ENCODE measurements around a stretch of chr15.

GRCh38 chr15:21344963-21345412 lies 95.3 kb downstream of the POTEB3 start:
- PRO-cap: no peak

- PRO-cap: no peak
Observed at GRCh38 chr15:22573275-22573481, 114.5 kb downstream of the GOLGA6L22 start.

DNA sequence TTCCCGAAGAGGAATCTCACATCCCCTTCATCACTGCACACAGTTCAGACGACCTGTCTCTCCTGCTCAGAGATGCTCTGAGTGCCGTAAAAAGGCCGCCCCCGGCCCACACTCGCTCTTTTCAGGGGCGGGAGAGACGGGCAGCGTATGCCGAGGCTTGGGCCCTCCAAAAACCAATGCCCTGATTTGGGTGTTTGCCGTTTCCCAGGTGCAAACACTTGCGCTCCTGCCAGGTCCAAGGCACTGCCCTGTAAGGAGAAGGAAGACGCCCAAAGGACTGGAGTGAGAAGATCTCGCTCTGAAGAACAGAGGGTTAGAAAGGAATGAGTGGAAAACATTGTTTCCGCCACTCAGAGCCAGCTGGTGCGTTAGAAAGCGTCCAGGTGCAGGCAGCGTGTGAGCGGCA lies 53.0 kb downstream of the NIPA2 start:
- PRO-cap: no peak

DNA sequence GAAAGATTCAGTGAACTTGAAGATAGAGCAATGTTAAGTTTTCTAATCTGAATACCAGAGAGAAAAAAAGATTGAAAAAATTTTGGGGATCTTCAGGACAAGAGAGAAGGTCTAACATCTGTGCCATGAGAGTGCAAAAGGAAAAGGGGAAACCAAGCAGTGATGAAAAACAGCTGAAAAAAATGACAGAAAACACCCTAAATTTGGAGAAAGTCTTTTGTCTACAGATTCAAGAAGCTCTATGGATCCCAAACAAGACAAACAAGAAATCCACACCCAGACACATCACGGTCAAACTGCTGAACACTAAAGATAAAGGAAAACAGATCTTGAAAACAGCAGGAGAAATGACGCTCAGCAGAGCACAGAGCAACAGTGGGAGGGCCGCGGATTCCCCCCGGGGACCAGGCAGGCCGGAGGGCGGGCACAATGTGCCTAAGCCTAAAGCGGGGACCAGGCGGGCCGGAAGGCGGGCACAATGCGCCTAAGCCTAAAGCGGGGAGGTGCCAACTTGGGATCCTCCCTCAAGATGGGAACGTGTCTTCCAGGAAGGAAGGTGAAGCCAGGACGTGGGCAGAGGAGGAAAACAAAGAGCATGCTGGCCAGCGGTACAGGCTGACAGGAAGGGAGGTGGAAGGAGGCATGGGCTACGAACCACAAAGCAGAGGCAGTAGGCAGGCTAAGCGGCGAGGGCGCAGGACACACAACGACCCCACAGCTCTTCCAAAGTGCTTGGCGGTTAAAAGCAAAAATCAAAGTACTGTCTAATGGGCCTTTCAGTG lies 31.1 kb downstream of the CYFIP1 start:
- PRO-cap: no peak

- PRO-cap: no peak
Observed at GRCh38 chr15:23646632-23647027, 1.0 kb downstream of the MAGEL2 start.

GRCh38 chr15:23869317-23869872 lies 182.3 kb upstream of the NDN start:
- PRO-cap: no peak

DNA sequence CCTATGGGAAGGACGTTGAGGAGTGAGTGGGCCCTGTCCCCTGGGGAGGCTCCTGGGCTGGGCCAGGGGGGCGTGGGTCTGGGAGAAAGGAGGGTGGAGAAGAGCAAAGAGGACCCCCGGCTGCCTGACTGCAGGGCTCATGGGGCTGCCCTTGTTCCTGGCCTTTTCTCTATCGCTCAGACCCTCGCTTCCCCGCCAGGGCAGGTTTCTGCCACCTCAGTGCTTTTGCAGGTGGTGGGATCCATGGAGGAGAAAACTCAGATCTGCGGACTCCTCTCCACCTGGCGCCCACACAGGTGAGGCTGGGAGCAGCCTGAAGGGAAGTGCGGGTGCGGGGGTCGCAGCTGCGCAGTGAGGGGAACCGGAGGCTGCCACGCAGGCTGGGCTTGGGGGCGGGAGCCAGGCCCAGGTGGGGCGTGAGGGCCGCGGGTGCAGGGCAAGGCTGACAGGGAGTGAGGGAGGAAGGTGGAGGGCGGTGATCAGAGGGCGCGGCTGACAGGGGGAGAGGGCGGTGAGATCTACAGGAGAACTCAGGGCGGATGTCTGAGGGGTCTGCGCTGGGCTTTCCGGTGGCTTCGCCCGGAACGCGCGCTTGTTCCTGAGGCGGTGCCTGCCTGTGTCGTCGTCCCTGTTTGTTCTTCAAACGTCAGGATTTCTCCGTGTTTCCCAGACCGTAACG lies 248.7 kb upstream of the NPAP1 start:
- PRO-cap: no peak

DNA sequence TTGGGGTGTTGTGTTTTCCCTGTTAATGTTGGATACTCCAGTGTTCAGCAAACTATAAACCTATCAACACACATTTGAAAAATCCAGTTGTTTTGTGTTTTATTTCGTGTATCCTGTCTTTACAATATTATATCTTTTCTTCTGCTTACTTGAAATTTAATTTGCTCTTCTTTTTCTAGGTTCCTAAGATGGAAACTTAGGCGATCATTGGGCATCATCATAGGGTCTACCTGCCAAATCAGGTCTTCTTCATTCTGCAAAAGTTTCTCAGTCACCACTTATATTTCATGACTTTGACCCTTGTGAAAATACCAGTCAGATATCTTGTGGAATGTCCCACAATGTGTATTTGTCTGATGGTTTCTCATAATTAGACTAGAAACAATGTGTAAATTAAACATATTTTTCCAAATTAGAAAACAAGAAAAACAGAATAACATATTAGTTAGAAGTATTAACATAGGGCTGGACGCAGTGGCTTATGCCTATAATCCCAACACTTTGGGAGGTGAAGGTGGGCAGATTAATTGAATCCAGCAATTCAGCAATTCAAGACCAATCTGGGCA lies 102.5 kb upstream of the SNRPN start:
- PRO-cap: no peak

DNA sequence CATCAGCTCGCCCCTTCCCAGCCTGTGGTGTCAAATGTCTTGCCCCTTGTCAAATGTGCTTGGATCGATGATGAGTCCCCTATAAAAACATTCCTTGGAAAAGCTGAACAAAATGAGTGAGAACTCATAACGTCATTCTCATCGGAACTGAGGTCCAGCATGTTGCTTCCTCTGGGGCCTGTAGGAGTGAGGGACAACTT lies 96.5 kb downstream of the SNRPN start:
- PRO-cap: no peak

DNA sequence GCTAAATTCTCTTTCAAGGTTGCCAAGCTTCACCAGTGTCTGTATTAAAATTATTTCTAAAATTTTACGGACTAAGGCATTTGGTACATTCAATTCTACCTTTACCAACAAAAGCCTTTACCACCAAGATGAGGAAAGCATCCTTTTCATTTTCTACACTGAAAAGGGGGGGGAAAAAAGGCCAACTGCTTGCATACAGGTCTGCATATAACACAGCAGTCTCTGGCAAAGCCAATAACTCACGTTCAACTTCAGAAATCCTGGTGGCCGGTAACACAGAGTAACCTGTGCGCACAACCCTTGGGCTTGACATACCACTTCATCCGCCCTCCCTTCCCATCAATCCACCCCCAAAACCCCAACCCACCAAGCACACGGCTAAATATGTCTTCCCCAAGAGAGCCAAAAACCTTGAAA lies 1.1 kb downstream of the UBE3A start:
- PRO-cap: no peak

DNA sequence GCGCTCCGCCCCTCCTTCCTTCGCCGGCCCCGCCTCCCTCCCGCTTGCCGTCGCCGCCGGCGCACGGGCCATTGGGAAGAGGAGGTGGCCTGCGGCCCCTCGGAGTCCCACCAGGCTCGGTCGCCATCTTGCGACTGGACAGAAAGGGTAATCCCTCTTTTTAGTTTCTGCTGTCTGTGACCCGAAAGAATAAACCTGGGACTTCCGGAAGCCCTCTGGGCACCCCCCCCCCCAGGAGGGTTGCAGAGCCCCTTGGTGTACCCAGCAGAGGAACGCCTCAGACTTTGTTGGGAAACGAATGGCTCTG lies 265 bp upstream of the UBE3A start:
- PRO-cap: bidirectional peak, plus-strand start at position 71 of the sequence, minus-strand start outside the sequence

DNA sequence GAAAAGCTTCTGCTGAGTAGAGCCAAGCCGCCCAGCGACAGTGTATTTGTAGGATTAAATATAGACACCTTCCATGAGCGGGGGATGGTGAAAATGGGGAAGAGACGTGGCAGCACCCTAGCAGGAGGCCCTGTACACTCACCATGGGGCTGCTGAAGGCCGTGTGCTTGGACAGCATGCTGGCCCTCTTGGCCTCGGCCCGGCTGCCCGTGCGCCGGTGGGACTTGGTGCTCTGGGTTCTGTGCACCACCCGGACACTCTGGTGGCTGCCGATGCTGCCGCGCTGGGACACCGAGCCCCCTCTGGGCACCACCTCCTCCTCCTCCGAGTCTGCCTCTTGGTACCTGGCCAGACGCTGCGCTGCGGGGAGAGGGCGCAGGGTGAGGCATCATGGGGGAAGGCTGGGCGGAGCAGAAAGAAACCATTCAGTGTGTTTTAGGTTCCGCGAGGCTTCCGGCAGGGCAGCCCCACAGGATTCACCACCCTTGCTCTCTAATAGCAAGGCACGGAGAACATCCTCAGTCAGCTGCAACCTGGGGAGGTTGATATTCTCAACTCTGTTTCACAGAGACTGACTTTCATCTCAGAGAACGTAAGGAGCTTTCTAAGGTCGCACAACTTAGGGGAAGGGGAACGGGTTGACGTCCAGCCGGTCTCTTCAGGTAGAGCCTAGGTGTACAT lies 144.9 kb downstream of the ATP10A start:
- PRO-cap: no peak

DNA sequence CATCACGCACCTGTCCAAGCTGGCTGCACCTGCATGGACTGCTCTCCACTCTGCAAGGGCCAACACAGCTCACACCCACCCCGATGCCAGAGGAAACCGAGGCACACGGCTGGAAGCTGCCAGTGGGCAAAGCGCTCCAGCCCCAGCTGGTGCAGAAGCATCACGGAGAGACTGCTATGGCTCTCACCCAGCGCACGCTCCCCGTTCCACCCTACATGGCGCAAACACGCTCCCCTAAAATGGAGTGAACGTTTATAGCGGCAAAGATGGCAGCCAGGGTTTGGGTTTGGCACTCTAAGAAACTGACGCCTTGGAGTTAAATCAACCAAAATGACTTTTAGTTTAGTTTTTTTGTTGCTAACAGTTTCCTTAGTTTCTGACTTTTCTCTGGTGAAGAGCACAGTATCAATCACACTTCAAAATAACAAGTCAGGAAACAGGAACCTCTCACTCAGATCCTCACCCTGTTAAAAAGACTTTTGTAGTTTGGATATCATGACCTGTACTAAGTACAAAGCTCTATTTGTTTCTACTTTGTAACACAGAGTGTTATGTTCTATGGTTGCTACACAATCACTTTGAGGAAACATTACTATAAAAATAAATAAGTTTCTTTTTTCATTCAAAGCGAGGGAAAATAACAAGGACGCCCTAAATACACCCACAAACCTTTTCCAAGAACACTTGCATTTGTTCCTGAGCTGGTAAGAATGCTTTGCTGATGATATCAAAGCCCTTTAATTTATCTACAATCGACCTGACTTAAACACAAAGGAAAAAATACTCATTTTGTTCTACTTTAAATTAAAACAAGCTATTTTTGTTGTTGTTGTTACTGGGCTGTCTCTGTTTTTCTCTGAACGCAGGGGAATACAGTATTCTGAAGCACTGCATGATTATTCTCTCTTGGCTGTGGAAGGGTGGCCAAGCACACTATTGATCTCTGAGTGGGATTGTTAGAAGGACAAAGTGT lies 51.0 kb downstream of the ATP10A start:
- PRO-cap: no peak

DNA sequence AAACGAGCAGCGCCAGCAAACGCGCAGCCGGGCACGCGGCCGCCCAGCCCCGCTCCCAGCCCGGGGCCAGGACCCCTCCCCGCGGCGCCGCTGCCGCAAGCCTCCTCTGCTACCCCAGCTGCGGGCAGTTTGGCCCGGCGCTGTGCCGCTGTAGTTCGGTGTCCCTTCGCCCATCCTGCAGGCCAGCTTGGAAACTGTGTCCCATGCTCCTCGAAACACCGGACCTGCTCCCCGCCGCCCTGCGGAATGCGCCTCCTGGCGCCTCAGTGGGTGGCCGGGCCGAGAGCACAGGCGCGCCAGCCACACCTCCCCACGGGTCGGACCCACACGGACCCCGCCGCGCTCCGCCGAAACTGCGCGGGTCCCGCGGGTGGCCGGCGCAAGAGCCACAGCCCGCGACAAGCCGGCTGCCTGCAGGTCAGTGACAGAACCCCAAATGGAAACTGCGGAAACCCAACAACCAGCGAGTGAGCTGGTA lies 2.2 kb downstream of the OCA2 start:
- PRO-cap: unidirectional peak, minus-strand start at position 265 of the sequence

GRCh38 chr15:28106600-28106932 lies 7.5 kb upstream of the OCA2 start:
- PRO-cap: no peak

DNA sequence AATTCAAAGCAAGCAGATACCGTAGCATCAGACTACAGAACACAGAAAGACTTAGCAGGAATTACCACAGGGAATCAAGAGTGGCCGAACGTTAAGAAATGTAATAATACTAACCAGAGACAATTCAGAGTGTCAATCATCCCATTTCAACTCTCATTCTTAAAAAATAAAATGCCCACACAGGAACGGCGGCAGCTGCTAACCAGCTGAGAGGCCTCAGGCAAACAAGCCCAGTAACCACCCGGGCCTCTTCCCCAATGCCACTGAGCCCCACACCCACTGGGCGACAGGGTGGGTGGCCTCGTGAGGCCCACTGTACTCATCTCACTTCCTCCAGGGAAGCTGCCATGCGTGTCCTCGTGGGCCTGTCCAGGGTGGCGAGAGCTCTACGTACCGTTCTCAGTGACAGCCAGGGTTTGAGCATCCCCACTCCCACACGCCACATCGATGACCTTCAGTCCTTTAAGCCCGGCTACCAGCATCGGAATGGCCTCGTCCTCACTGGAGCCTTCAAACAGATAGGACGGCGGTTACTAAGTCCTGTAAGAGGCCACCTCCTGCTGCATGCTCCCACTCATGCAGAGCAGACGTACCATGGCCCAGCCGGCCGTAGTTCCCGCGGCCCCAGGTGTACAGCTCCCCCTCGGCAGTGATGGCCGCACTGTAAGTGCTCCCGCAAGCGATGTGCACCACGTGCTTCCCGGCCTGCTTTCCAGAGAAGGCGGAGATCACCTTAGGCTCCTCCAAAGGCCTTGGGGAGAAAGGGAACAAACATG lies 56.6 kb downstream of the HERC2 start:
- PRO-cap: no peak

- PRO-cap: no peak
Observed at GRCh38 chr15:28937931-28938551, 52.3 kb downstream of the APBA2 start.

- PRO-cap: no peak
Observed at GRCh38 chr15:29089897-29090158, 179.8 kb downstream of the NSMCE3 start.

DNA sequence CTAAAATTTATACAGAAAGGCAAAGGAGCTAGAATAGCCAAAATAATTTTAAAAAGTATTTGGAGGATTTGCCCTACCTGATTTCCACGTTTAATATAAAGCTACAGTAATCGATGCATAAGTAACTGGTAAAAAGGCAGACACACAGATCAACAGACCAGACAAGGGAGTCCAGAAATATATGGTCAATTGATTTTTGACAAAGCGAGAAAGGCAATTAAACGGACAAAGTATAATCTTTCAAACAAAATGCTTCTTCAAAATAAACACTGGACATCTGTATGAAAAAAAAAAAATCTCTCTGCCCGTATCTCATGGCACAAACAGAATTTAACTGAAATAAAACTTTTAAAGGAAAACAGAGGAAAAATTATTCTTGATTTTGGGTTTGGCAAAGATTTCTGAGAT lies 25.6 kb downstream of the TJP1 start:
- PRO-cap: no peak

- PRO-cap: unidirectional peak, minus-strand start at chr15:29820915
Observed at GRCh38 chr15:29820833-29821241, 1.4 kb downstream of the TJP1 start.

Data from tibial artery (tissue), 1 donor.